Bronchial lymph node (tissue), 1 donor: Measurements from ENCODE around the gene FXYD2.

GRCh38 chr11:116193182-116194401, 579.2 kb downstream of the BUD13 start:
- PRO-cap: unidirectional peak, plus-strand start at chr11:116193517

- PRO-cap: no peak
These were observed 209.9 kb downstream of the BUD13 start for GRCh38 chr11:116562808-116563406.

- PRO-cap: no peak
These were observed 4.3 kb downstream of the ZPR1 start for GRCh38 chr11:116783510-116783843.

- PRO-cap: no peak
These were observed 1.7 kb downstream of the APOA5 start for GRCh38 chr11:116790019-116790424.

DNA sequence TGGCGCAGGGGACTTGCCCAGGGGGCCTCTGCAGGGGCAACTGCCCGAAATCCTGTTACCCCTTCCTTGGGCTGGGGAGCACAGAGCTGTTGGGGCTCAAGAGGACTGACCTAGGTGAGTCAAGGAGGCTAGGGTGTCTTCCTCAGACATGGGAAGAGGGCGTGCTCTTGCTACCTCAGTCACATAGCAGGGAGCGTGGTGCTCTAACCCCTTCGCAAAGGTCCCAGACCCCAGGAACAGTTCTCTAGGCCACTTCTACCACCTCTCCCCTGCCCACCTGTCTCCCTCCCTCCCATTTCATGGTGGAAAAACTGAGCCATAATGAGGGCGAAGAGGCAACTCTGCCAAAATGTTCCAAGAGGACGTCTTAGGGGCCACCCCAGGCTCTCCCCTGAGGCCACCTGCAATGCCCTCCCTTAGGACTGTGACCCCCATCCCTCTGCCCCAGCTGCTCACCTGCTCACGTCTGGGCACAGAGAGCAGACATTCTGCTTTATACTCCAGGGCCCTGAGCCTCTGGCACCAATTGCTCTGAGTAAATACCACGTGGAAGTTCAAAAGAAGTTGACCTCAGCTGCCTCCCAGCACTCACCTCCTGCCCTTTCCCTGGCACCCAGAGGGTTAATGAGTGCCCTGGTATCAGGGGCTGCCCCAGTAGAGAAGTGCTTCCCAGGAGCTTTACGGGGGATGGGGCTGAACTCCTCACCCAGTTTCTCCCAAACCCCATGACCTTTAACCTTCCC, 416 bp upstream of the APOA5 start:
- PRO-cap: no peak

DNA sequence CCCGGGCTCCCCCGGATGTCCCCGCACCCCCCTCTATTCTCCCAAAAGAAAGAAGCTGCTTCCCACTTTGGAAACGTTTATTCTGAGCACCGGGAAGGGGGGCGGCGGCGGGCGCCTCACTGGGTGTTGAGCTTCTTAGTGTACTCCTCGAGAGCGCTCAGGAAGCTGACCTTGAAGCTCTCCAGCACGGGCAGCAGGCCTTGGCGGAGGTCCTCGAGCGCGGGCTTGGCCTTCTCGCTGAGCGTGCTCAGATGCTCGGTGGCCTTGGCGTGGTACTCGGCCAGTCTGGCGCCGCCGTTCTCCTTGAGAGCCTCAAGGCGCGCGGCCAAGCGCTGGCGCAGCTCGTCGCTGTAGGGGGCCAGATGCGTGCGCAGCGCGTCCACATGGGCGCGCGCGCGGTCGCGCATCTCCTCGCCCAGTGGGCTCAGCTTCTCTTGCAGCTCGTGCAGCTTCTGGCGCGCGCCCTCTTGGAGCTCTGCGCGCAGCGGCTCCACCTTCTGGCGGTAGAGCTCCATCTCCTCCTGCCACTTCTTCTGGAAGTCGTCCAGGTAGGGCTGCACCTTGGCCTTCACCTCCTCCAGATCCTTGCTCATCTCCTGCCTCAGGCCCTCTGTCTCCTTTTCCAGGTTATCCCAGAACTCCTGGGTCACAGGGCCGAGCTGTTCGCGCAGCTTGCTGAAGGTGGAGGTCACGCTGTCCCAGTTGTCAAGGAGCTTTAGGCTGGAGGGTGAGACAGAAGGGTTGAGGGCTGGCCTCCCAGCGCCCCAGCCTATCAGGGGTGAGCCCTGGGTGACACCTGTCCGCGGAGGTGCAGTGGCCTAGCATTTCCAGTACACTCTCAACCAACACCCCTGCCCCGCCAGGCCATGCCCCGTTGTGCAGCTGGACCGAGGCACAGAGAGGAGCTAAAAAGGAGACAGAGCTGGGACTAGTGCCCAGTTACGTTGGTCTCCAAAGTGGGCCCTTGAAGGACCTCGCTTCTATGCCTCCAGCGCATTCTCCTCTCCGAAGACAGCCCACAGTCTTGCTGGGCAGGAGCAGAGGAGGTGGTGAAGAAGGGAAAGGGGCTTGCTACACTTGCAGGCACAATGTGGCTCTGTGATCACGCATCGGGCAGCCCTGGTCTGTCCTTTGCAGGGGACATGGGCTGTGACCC, 1.4 kb downstream of the APOA1 start:
- PRO-cap: bidirectional peak, plus-strand start at position 76 of the sequence, minus-strand start outside the sequence; unidirectional peak, minus-strand start at position 314 of the sequence

DNA sequence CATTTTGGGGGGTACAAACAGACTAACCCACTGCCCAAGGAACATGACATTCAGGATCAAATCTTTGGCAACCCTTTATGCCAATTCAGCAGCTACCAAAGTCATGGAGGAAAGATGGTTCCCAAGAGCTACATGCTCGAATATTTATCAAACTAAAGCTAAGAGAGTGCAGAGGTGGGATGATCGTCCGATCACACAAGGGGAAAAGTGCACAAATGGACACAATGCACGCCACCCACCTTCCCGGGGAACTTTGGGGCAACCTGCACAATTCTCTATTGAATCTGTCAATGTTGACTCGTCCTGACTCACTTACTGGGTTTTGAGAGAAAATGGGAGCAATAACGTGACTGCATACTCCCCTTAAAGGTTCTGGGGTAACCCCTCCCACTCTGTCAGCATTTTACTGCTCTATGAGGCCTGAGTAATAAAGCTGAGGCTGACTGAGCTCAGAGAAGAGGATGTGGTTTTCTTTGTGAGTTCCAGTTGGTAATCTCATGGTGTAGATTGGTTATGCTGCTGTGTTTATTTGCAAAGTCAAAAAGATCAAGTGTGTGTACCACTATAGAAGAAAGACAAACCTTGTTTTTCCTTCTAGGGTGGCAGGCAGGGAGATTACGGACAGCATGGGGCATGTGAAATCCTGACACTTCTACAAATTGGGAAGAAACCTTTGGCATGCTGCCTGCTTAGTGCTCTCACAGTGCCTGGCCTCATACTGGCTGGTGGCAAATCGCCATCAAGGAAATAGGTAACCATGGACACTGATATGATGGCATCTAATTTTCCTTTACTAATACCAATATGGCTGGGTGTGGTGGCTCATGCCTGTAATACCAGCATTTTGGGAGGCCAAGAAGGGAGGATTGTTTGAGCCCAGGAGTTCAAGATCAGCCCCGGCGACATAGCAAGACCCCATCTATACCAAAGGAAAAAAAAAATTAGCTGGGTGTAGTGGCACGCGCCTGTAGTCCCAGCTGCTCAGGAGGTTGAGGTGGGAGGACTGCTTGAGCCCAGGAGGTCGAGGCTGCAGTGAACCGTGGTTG, 16.2 kb upstream of the APOA1 start:
- PRO-cap: unidirectional peak, minus-strand start at position 374 of the sequence

- PRO-cap: no peak
These were observed 1.2 kb downstream of the SIK3 start for GRCh38 chr11:117097148-117097405.

DNA sequence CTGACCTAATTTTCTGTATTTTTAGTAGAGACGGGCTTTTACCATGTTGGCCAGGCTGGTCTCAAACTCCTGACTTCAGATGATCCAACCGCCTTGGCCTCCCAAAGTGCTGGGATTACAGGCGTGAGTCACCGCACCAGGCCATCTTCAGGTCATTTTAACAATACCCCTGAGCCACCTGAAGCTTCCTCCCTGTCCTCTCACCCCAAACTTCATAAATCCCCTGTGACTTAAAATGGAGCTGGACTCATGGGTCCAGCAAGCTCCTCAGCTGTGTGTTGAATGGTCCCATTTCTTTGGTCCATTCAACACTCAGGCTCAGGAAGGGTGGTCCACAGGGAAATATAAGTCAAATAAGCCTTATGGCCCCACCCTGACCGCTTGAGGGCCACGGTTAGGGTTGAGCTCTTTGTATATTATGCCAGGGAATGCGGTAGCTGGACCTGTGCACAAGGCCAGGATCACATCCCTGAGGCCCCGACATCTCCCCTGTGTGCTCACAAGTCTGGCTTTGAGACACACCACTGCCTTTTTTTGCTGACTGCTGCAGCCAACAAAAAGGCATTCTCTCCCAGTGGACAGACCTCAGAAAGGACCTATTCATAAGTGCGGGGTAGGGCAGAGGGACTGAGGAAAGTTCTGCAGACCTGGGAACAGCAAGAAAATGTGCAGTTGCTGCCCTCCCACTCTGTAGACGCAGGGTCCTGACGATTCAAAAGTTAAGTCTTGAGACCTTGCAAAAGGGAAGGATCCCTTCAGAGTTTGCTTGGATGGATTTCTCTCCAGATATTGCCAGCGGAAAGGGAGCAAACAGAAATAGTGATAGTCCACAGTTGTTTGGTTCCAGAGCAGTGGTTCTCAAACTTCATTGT, 3.5 kb upstream of the SIDT2 start:
- PRO-cap: no peak

- PRO-cap: bidirectional peak, plus-strand start at chr11:117189397, minus-strand start at chr11:117189314
These were observed 10.3 kb downstream of the SIDT2 start for GRCh38 chr11:117188606-117189439.

DNA sequence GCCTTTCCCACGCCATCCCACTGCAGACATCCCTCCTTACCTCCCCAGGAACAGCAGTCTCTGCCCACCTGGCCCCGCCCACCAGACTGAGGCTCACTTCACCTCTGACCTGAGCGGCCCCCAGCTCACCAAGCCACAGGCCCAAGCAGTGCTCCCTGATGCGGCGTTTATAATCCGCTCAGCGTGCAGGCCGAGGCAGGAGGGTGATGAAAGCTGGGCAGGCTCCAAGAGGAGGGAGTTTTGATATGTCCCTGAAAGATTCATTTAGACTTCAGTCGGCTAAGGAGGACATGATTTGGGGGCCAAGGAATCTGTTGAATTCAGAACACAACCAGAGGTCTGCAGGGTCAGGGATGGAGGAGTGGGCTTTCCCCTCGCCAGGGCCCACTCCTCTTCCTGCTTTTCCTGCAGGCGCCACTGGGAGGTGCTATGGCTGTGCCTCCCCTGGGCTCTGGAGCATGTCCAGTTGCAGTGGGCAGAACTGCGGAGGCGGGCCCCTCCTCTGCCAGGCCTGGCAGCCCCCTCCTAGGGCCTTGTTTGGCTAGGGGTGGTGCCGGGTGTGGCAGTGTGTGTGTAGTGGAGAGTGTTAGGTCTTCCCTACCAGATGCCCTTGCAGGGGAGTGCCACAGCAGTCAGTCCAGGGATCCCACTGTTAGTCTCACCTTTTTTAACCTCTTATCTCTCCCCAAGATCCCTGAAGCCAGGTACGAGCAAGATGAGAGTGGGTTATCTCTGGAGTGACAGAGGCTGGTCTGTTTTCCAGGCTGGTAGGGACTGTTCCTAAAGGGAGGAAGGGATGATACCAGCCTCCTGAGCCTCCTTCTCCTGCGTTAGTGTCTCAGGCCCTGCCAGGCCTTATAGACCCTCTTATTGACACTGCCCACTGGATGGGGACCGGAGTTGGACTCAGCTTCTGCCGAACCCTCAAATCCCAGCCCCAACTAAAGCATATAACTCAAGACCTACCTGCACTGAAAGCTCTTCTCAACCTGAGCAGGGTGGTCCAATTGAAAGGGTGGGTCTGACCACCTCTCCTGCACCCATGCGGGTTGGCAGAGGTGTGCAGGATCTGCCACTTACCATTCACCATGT, 1.2 kb upstream of the TAGLN start:
- PRO-cap: no peak

DNA sequence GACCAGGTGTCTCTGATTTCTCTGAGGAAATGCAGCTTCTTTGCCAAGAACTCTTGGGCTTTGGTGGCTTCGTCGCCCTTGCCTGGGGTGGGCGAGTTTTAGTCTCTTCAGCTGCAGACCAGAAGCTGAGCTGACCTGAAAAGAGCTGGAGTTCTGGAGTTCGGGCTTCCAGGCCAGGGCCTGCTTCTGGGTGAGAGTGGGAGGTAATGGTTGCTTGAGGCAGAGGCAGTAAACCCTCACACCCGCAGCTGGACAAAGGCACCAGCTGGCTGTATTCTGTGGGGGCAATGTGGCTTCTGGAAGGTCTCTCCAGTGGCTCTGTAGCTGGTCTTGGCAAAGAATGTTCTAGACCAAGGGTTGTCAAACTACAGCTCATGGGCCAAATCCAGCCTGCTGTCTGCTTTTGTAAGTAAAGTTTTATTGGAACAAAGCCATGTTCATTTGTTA, 3.1 kb downstream of the TAGLN start:
- PRO-cap: no peak

DNA sequence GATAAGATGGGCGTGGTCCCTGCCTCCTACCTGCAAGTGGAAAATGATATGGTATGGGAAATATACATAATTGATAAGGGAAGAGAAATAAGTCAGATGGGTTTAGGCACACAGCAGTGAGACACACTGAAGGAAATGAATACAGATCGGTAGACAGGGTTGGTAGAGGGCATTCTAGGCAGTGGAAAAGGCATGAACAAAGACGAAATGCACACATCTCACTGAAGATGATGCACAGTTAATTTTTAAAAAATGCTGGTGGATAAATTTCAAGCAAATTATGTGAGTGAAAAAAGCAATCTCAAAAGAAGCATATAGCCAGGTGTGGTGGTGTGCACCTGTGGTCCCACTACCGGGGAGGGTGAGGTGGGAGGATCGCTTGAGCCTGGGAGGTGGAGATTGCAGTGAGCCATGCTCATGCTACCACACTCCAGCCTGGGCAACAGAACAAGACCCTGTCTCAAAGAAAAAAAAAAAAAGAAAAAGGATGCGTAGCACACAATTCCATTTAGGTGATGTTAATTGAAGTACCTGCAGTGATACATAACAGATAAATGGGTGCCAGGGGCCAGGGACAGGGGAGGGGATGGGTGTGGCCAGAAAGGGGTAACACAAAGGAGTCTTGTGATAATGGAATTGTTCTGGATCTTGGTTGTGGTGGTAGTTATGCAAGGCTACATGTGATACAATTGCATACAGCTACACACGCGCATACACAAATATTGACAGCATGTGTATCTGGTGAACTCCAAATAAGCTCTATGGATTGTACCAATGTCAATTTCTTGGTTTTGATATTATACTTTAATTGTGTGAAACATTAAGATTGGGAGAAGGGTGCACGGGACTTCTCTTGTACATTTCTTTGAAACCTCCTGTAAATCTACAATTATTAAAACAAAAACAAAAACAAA, 10.5 kb downstream of the TAGLN start:
- PRO-cap: no peak

DNA sequence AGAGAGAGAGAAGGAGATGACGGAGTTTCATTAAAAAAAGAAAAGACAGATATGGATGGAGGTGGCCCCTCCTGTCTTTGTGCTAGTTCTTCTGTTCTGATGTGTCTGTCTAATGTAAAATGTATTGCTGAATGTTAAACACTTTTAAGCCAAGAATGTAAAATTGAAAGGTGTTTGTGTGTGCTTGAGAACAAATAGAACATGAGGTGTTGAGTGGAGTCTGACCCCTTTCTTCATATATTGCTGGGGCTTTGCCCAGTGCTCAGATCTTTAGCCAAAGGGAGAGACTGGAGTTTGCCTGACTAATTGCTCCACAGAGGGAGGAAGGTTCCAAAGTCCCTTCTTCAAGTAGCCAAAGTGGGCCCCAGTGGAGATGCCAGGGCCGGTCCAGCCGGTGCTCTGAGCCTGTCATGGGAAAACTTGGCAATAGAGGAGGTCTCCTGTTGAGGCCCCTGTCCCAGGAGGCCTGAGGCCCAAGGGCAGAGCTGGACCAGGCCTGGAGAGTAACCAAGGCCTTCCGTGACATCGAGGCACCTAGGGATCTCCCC, 112.4 kb downstream of the DSCAML1 start:
- PRO-cap: no peak

DNA sequence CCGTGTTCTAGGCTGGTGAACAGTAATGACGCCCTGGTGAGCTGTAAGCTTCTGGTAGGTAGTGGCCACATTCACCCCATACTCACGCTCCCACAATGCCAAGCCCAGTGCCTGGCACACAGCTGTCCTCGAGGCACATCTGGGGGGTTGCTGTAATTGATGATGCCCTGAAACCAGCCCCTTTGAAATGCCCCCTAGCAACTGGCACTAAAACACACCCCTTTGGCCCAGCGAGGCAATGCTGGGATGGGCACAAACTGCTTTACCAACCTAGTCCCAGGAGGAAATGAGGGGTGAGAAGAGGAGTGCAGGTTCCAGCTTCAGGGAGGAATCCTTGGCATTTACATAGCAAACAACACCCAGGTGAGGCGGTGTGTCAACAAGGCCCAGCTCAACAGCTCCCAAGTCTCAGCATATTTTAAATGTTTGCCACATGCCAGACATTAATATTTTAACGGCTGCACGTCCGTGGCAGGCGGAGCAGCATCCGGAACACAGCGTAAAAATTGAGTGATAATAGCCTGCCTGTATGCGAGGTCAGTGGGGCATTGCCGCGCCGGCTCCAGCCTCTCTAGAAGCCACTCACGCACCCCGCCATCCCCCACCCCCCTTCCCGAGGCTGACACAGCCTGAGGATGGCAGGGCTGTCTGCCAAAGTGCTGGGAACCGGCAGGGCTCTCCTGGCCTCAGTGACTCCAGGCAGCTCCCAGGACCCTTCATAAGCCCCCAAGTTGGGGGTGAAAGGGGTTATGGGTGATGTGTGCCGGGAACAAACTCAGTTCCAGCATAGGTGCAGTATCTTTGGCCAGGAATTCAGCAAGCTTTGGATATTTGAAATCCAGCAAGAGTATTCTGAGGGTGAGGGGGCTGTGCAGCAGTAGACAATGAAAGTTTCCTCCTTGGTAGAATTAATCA, 79.1 kb downstream of the DSCAML1 start:
- PRO-cap: no peak

DNA sequence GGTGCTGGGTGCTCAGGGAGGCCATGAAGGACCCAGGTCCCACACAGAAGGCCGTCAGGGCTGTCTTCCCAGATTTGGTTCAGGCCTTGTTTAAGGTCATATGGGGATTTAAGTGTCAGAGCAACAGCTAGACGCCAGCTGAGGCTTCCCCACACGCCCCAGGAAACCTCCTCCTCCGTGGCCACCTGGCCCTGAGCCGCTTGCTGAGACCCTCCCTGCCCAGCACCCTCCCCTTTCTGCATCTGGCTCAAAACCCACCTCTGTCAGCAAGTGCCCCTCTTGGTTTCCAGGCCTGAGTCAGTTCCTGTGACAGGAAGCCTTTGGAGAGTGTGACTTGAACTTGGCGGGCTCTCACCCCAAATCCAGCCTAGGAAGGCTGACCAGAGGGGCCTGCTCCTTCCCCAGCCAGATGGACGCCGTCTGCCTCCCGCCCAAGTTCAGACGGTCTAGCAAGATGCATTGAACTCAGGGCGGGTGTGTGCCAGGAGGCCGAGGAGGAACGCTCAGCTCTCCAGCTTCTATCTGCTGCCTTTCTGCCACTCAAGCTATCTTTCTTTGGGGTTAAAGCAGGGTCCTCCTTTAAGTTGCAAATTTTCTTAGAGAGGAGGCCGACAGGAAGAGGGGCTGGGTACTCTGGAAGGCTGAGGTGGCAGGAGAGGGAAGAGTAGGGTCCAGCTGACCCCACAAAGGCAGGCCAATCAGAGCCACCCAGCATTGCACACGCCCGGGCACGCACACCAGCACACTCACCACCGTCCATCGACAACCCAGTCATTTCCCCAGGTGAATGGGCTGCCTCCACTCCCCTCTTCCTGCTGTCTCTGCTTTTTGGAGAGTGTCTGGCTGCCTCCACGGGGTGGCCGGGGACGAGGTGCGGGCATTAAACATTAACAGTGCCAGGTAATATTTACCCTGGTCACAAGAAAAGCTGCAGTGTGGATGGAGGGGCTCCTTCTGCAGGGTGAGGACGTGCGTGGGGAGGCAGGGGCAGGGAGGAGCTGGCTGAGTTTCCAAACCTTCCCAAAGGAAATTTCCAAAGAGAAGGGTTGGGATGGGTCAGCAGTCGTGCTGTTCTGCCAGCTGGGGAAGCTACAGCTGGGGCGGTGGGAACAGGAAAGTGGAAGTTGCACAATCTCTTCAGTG, at the start of gene FXYD2:
Gene FXYD2, minus strand, starts transcription at position 841 of the 1,143 bp plus-strand sequence.
- PRO-cap: bidirectional peak, plus-strand start at position 477 of the sequence, minus-strand start at position 244 of the sequence

GRCh38 chr11:117828517-117829097, 4.1 kb upstream of the FXYD2 start:
- PRO-cap: no peak

GRCh38 chr11:118008135-118008583, 22.0 kb downstream of the IL10RA start:
- PRO-cap: unidirectional peak, minus-strand start at chr11:118008202

GRCh38 chr11:118010493-118011581, 24.6 kb downstream of the IL10RA start:
- PRO-cap: bidirectional peak, plus-strand start at chr11:118011213, minus-strand start at chr11:118011089

DNA sequence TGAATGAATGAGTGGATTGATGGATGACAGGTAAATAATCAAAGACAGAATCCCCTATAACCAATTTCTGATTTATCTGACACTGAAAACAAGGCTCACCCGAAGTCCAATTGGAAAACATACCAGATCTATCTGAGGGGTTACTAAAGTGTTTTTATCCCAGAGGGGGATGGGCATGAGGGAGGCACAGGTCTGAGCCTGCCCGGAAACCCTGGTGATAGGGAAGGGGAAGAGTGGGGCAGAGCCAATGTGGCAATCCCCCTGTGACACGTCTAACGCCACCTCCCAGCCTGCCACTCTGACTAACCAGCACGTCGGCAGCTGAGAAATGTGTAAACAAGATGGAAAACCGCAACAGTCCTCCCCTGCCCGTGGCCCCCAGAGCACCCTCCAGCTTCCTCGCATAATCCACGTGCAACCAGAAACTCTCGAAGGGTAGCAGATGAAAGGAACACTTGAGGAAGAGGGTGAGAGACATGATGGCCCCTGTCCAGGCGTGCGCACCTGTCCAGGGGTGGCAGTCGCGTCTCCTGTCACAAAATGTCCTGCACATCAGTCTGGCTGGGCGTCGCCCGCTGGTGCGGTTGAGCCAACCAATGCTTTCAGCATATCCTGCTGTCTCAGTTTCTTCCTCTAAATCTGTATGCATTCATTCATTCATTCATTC, 4.4 kb downstream of the TMPRSS4 start:
- PRO-cap: no peak